Tibial nerve (tissue), 3 donors: ENCODE measurements around the genes BOD1L1 and CPEB2.

DNA sequence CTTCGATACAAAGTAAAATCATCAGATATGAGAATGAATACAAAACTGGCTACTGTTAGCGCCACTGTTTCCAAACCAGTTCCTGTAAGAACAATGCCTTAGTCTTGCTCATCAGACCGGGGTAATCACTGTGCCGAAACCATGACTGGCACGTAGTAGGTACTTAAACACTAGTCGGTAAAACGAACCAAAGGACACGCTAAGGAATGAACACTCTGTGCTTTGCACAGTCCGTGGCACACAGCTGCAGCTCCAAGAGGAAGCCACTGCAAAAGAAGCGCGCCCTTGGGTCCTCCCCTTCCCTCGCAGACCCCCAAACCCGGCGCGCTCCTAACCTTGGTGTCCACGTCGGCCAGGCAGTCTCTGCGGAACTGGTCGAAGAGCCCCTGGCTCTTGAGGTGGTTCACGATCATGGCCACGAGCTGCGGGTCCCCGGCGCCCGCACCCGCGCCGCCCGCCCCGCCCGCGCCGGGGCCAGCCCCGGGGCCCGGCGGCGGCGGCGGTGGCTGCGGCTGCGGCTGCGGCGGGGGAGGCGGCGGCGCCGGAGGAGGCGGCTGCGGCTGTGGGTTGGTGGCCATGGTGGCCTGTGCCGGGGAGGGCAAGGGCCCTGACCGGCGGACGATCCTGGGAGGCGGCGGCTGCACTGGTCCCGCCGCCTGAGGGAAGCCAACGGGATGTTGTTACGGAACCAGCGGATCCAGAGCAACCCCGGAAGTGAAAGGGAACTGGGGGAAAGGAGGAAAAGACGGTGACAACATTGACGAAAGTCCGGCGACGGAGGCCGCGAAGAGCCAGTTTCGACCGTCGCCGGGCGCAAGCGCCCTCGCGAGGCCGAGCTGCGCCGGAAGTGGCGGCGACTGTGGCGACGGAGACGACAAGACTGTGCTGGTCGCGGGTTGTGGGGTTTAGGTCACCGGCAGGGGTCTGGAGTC is at the start of gene BOD1L1:
Gene BOD1L1 (minus strand): TSS at position 716 of the 932 bp plus-strand sequence.
- PRO-cap, result bidirectional peak, plus-strand start at position 844 of the sequence, minus-strand start at position 716 of the sequence
- RAMPAGE, long total RNA, 3 experiments, result start-site peak on the minus strand in 1 of 3 experiments, centred at position 696 of the sequence, 19 reads per replicate

GRCh38 chr4:13840563-13841459 is 213.3 kb upstream of the BOD1L1 start:
- PRO-cap, result no peak
- RAMPAGE, long total RNA, 3 experiments, result no peak in any of the 3 experiments

DNA sequence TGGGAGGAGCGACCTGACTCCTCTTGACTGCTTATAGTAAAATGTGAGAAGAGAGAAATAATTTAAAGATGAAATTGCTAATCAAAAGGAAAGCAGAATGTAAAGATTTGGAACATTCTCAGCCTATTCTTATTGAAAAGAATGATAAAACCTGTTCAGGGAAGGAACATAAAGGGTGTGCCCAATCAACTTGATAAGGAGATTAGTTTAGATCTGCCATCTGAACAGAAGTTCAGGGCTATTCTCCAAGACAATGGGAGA is 228.6 kb upstream of the BOD1L1 start:
- PRO-cap, result no peak
- RAMPAGE, long total RNA, 3 experiments, result no peak in any of the 3 experiments

DNA sequence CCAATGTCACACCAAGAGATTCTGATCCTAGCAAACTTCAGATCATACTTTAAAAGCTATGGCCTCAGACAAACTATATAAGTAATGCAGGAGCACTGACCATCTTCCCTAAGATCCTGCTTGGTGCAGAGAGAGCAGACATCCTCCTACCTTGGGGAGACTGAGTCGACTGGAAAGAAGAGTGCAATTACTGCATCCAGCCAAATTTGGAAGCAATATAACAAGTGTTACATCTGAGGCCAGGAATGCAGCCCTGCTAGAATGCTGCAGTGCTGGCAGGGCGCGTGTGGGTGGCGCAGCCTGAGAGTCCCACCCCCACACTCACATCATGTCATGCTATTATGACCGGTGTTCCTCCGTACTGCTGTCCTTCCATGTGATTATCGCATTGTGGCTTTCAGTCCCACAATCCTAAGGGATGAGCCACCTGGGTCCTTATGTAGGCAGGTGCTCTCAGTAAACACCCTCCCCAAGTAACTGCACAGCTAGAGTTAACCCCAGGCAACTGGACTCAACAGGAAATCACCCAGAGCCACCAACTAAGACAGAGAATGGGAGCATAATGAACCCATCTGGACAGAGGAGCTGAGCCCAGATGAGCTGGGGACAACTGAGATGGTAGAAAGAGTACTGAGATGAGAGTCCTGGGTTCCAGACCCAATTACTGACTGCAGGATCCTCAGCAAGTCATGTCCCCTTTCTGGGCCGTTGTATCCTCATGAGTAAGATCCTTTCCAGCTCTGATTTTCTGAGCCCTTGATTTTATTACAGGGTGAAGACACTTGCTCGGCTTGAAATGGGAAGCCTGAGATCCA is 122.5 kb upstream of the CPEB2 start:
- PRO-cap, result no peak
- RAMPAGE, long total RNA, 3 experiments, result no peak in any of the 3 experiments

DNA sequence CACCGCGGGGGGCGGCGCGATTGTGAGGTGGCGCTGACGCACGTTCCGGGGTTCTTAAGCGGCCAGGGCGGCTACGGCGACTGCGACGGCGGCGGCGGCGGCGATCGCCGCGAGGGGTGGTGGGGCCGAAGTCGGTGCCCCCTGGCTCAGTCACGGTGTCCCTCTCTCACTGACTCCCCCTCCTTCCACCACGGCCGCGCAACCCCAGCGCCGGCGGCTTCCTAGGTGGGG is at the start of gene CPEB2:
Gene CPEB2 (plus strand): TSS at position 83 of the 231 bp plus-strand sequence.
- PRO-cap, result bidirectional peak, plus-strand start at position 85 of the sequence, minus-strand start outside the sequence
- RAMPAGE, long total RNA, 3 experiments, result start-site peak on the plus strand in 1 of 3 experiments, centred at position 150 of the sequence, 9 reads per replicate

DNA sequence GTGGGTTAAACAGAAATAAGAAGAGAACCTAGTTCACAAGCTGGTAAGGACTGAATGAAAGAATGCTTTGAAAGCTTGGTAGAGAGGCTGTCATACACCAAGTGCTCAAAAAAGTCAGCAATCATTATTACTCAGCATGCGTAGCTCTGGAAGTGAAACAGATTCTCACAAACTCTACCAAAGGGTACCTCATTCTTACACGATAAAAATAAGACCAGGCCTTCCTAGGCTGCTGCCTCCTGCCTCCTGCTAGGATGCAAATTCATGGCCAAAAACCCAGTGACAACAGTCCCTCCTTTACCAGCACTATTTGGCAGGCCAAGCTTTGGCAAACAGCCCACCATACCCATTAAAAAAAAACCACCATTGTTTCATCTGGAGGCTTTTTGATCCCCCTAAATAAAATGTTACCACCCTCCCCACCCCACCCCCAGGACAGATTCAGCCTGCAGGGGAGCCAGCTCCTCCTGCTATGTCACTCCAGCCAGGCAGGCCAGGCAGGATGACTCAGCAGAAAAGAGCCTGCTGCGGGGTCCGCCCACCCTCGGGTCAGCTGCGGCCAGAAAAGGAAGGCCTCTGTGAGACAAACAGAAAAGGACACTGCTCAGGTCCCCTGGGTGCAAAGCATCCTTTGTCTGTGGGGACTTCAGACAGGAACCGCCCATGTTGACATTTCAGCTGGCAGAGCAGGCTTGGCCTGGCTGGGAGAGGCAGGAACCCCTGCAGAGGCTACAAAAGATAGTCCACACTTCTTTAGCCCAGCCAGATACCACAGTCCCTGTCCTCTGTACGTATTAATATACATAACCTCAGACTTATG is 147.4 kb downstream of the CPEB2 start:
- PRO-cap, result no peak
- RAMPAGE, long total RNA, 3 experiments, result no peak in any of the 3 experiments

- PRO-cap, result no peak
- RAMPAGE, long total RNA, 3 experiments, result start-site peak on the minus strand in 1 of 3 experiments, at chr4:15322423-15322544 at its widest, 8 reads per replicate
These were observed 105.4 kb upstream of the C1QTNF7 start for GRCh38 chr4:15322404-15322865.

- PRO-cap, result unidirectional peak, minus-strand start at chr4:15451284
- RAMPAGE, long total RNA, 3 experiments, result no peak in any of the 3 experiments
These were observed 18.7 kb upstream of the CC2D2A start for GRCh38 chr4:15450930-15451374.

GRCh38 chr4:15594150-15594712 is 60.9 kb downstream of the FBXL5 start:
- PRO-cap, result no peak
- RAMPAGE, long total RNA, 3 experiments, result start-site peak on the plus strand in 1 of 3 experiments, at chr4:15594119-15594808 at its widest, 8 reads per replicate

DNA sequence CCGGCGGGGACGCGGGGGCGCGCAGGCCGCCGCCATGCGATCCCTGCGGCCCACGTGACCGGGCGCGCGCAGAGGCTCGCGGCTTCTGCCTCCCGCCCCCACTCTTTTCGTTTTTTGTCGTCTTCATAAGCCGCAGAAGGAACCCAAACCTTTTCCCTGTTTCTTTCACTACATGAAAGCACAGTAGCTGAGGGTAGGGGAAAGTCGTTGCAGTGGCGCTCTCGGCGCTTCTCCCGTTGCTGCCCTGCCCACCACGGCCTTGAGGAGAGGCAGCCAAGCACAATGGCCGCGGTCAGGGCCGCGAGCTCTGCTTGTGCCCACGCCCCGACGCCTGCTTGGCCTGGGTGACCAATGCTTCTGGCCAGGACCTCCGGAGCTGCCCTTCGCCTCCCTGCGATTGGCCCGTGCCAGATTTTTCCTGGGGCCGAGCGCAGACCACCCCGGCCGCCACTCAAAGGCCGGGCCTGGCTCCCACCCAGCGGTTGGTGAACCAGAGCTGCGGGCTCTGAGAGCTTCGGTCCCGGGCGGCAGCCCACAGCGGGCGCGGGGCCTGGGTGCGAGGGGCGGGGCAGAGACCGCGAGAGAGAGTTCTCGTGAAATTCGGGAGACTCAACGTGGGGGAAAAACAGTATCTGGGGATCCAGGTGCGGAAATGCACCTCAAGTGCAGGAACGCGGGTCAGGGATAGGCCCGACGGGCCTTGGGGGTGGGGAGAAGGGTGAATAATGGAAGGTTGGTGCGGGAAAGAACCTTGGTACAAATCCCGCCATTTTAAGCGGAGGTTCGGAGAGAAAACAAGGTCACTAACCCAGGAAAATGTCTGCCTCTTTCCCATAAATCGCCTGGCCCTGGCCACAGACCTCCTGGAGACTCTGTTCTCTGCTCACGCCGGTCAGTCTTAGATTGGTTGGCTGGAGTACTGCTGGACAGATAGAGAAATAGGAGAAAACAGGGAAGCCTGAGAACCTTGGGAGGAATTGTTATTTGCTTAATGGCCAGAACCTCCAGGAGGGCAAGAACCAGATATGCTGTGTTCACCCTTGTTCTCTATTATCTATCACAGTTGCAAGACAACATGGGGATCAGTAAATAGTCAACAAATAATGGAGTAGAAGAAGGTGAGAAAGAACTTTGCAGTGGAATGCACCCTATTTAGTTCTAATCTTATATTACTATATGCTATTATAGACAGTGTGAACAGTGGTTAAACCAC is 670 bp upstream of the FBXL5 start:
- PRO-cap, result bidirectional peak, plus-strand start at position 39 of the sequence, minus-strand start outside the sequence
- RAMPAGE, long total RNA, 3 experiments, result no peak in any of the 3 experiments

DNA sequence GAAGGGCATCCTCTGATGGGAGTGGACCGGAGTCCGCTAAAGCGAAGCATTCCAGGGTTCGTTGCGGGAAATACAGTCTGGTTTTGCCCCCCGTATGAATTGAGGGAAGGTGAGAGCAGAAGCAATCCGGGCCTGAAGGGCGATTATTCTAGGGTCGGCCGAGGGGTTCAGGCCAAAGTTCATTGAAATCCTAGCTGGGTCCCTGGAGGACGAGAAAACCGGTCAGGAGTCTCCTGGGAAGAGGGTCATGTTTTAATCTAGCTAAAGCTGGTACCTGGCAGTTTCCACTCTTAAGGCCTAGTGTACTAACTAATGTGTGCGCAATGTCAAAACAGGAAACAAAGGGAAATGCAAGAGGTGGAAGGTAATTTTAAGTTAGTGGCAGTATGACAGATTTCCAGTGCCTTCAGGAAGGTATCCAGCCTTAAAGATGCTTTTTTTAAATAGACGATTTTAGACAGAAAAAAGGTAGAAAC is 324 bp downstream of the FAM200B start:
- PRO-cap, result no peak
- RAMPAGE, long total RNA, 3 experiments, result no peak in any of the 3 experiments

GRCh38 chr4:15893812-15894448 is 44.6 kb downstream of the FGFBP1 start:
- PRO-cap, result no peak
- RAMPAGE, long total RNA, 3 experiments, result no peak in any of the 3 experiments

DNA sequence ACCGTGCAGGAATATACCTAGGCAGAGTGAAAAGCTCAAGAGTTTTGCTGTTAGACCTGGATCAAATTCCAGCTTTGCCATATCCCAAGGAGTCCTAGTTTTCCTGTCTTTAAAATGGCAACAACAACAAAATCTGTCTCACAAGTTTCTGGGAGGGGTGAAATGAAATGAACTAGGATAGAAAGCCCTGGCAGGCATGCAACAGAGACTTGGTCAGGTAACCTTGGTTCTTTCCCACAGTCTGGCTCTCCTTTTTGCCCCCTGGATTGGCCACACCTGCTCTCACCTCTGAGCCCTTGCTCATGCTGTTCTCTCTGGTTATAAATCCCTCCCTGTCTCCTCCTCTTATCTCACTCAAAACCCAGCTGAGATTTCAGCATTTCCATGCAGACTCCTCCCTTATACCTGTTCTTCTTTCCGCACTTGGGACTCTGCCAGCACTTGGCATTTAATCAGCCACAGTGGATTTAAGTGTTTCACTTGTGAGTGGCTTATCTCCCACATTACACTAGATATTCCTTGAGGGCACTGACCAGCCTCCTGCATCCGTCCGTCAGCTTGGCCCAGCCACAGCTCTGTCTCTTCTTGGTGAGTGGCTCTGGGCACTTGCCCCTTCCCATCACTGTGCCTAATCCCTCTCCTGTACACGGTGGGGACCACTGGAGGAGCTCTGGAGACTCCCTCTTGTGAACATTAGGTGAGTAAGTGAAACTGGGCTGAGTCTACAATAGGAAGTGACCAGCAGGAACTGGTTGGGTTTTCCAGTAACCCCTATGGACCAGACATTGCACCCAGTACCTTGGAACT is 20.1 kb downstream of the FGFBP1 start:
- PRO-cap, result no peak
- RAMPAGE, long total RNA, 3 experiments, result no peak in any of the 3 experiments

DNA sequence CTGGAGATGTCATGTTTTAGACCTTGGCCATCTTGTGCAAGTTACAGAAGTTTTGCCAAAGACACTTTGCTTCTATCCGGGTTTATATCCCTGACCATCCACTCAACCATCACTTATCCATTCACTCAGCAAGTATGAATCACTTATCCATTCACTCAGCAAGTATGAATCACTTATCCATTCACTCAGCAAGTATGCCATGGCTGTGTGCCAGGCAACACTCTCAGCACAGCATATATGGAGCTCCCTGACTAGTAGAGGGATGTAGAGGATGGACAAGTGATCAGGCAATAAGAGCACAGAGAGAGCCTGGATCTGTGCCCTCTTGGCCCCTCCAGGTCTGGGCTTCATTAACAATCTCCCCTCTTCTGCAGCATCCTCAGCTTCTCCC is 17.2 kb downstream of the FGFBP1 start:
- PRO-cap, result no peak
- RAMPAGE, long total RNA, 3 experiments, result no peak in any of the 3 experiments

- PRO-cap, result no peak
- RAMPAGE, long total RNA, 3 experiments, result no peak in any of the 3 experiments
These were observed 16.3 kb downstream of the PROM1 start for GRCh38 chr4:16067426-16067954.

DNA sequence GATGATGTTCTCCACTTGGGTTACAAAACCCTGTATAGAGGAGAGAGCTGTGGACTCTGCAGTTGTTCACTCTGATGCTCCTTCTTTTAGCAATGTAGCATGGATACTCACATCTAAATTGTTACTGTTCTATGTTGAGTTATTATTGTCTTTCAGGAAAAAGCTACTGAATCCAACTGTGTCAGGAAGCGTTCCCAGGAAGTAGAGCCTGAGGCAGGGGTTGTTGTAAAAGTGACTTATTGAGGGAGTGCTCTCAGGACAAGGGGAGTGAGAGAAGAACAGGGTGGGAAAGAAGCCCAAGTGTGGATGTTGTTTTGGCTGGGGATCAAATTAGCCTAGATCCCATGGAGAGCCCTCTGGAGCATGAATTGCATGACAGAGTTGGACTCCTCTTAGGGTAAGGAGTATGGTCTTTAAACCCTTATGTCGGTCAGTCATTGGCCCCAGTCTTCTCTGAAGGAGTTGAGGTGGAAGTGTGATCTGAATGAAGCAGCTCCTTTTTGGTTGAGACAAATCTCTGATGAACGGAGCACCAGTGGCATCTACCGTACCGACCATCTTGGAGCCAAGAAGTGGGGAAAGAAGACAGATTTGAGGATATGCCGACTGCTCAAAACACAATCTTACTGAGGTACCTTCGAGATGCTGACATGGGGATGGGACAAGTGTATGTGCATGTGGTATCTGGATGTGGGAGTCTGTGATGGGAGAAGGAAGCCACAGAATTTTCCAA is 21.1 kb upstream of the TAPT1 start:
- PRO-cap, result no peak
- RAMPAGE, long total RNA, 3 experiments, result start-site peak on the plus strand in 1 of 3 experiments, centred at position 471 of the sequence, 16 reads per replicate

GRCh38 chr4:16771484-16772040 is 126.9 kb downstream of the LDB2 start:
- PRO-cap, result no peak
- RAMPAGE, long total RNA, 3 experiments, result start-site peak on the minus strand in 1 of 3 experiments, at chr4:16771781-16771790 at its widest, 6 reads per replicate

DNA sequence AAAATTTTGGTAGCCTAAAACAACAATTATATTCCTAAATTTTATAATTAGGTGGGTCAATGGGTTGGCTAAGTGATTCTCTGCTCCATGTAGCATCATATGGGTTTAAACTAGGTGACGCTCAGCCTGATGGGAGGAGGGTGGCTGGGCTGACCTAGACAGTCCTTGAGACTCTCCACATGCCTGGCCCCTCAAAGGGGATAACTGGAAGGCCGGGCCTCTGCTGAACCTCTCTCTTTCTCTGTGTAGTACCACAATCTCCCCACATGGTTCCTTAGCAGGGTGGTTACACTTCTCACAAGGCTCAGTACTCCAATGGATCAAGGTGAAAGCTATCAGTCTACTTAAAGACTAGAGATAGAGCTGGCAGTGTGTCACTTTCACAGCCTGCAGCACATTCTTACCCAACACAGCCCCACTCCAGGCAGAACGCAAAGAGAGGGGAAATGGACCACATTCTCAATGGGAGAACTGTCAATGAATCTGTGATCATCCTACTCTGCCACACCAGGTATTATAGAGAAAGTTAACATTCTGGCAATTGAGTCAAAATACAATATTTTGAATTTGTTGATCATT is 80.4 kb downstream of the LDB2 start:
- PRO-cap, result no peak
- RAMPAGE, long total RNA, 3 experiments, result no peak in any of the 3 experiments

- PRO-cap, result no peak
- RAMPAGE, long total RNA, 3 experiments, result no peak in any of the 3 experiments
These were observed 35.7 kb downstream of the LDB2 start for GRCh38 chr4:16862610-16863330.

DNA sequence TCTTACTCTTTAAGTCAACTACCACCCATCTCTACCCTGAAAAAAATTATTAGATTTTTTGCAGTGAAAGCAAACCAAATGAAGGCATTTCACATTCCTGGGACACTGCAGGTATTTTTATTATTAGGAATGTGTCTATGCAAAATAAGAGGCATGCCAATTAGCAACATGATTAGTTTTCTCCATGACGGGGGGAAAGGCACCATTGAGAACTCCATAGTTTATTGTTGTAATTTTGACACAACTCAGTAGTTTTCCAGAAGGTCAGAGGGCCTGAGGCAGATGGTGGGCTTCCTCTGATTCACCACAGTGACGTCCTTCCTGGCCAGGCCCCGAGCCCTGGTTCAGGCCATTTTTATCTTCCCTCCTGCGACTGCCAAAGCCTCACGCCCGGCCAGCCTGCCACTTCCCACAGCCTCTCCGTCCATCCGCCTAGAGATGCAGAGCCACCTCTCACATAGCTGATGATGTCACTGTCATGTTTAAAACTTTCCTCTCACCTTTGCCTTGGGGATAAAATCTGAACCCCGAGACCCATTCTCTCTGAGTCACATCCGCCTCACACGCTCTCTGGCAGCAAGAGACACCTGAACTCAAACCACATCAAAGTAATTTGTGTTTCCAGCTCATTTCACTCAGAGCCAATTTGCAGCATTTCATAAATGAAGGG is 175.5 kb downstream of the QDPR start:
- PRO-cap, result no peak
- RAMPAGE, long total RNA, 3 experiments, result no peak in any of the 3 experiments